ENCODE data around the gene ROBO2.

DNA sequence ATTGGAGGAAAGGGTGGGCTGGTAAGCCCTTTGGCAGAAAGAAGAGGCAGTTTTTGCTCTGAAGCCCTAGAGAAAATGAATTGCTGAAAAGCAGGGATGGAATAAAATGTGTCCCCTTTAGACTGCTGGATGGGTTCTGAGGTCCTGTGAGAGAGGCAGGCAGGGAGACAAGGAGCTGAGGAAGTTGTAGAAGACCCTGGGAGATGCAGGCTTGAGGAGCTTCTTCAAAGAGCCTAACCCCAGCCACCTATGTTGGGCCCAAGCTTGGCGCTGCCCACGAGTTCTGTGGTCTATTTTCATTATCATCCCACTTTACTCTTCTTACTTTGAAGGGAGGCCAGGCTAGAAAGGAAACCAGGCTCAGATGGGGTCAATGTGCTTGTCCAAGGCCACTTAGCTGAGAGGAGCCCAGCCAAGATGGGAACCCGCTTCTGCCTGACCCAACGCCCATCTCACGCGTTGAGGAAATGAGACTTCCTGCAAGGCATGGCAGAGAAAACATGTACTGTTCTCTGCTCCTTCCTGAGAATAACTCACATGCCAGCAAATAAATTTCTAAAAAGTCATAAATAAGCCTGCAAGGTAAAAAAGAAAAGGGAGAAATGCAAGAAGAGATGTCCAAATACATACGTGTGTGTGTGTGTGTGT, 486.2 kb upstream of the PROK2 start:
- PRO-cap: no peak
CAGE:
- cytosol, long polyA plus RNA: no peak
- long polyA plus RNA: no peak
- nucleus, long polyA plus RNA: no peak

GRCh38 chr3:72336871-72337490, 511.3 kb downstream of the SHQ1 start:
- PRO-cap: no peak
CAGE:
- cytosol, long polyA plus RNA: no peak
- long polyA plus RNA: no peak
- nucleus, long polyA plus RNA: no peak

GRCh38 chr3:72373357-72373630, 475.0 kb downstream of the SHQ1 start:
- PRO-cap: no peak
CAGE:
- cytosol, long polyA plus RNA: no peak
- long polyA plus RNA: no peak
- nucleus, long polyA plus RNA: no peak

- PRO-cap: no peak
CAGE:
- cytosol, long polyA plus RNA: no peak
- long polyA plus RNA: no peak
- nucleus, long polyA plus RNA: no peak
Observed at GRCh38 chr3:72386229-72386720, 462.0 kb downstream of the SHQ1 start.

DNA sequence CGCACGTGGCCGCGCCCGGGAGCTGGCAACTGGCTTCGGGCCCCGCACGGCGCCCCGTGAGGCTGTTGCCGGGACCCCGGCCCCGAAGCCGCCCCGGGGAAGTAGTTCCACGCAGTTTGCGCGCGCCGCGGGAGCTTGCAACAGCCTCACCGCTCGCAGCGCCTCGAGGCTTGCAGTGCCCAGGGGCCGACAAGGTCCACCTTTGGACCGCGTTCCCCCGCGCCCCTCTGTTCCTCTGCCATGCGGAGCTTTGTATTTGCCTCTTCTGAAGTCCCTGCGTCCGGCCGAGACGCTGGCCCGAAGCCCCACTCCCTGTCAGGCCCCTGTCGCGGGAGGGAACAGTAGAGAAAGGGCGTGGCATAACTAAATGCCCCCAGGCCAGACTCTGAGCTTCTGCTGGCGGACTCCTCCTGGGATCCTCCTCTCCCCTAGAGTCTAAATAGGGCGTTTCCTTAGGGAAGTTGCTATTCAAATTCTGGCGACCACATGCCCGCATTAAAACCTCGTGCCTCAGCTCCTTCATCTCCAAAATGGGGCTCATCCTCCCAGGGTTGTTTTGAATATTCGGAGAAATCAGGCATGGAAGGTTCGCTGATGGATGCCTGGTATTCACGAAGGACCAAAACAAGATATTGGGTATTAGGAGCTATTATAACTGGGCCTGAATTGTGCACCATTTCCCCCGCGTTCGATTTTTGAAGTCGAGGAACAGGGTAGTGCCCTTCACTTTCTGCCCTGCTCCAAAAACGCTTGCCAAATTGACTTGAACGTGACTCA, 400.7 kb downstream of the SHQ1 start:
- PRO-cap: no peak
CAGE:
- cytosol, long polyA plus RNA: no peak
- long polyA plus RNA: no peak
- nucleus, long polyA plus RNA: no peak

GRCh38 chr3:72492533-72492916, 355.7 kb downstream of the SHQ1 start:
- PRO-cap: no peak
CAGE:
- cytosol, long polyA plus RNA: no peak
- long polyA plus RNA: no peak
- nucleus, long polyA plus RNA: no peak

DNA sequence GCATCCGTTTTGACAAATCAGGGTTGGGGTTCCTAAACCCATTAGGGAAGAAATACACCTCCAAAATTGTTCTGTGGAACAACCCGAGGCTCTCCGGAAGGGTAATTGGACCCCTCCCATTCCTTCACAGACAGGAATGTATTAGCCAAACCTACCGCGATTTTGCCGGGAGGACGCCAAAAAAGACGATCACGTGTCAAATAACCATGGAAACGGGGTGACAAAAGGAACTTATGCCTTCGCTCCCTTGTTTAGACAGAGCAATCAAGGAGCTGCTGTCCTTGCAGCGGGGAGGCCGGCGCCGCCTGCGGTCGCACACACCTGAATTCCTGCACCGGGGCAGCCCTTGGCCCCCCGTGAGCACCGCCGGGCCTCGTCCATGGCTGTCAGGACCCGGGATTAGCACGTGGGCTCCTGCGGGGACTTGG, 193.2 kb downstream of the SHQ1 start:
- PRO-cap: no peak
CAGE:
- cytosol, long polyA plus RNA: no peak
- long polyA plus RNA: no peak
- nucleus, long polyA plus RNA: no peak

DNA sequence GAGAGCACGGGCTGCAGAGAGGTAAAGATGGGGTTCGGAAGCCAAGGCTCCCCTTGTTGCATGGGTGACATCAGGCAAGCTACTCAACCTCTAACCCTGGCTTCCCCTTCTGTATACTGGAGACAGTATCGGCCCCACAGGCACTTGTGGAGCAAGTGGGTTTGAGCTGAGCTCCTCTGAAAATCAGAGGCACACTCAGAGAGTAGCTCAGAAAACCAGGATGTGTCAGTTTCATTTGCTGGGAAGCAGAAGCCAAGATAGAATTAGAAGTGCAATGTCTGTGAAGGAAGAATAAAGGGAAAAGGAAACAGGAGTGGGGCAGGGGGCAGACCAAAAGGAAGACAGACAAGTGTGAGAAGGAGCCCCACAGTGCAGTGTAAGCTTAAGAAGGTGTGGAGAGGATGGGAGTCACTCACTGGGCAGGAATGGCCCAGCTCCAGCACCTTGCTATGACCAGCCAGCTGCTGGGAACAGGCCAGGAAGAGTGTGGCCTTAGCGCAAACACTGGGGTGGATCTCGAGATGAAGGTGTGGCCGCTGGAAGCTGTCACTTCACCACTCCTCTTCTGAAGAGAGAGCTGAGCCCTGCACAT, 108.7 kb downstream of the SHQ1 start:
- PRO-cap: no peak
CAGE:
- cytosol, long polyA plus RNA: no peak
- long polyA plus RNA: no peak
- nucleus, long polyA plus RNA: no peak

GRCh38 chr3:72740060-72741013, 107.9 kb downstream of the SHQ1 start:
- PRO-cap: no peak
CAGE:
- cytosol, long polyA plus RNA: no peak
- long polyA plus RNA: no peak
- nucleus, long polyA plus RNA: no peak

DNA sequence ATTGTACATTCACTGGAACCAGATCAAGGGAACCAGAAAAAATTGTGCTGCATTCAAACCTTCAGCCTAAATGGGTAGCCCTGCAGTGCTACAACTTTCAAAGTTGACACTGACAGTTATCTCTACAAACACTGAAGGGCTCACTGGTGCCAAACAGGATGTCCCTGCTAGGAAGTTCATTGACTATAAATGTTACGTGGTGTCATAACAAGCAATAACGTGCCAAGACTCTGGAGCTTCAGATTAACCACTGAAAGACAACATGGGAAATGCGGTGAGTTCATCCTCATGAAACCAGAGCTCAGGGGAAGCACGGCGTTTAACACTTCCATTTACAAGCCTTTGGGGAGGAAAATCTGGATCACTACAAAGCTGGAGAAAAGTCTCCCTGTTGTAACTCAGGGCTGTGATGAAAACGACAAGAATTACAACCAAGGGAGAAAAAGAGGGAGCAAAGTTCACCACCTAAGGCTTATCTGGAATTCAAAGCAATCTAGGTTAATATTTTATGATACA, 27.1 kb downstream of the SHQ1 start:
- PRO-cap: no peak
CAGE:
- cytosol, long polyA plus RNA: no peak
- long polyA plus RNA: no peak
- nucleus, long polyA plus RNA: no peak

DNA sequence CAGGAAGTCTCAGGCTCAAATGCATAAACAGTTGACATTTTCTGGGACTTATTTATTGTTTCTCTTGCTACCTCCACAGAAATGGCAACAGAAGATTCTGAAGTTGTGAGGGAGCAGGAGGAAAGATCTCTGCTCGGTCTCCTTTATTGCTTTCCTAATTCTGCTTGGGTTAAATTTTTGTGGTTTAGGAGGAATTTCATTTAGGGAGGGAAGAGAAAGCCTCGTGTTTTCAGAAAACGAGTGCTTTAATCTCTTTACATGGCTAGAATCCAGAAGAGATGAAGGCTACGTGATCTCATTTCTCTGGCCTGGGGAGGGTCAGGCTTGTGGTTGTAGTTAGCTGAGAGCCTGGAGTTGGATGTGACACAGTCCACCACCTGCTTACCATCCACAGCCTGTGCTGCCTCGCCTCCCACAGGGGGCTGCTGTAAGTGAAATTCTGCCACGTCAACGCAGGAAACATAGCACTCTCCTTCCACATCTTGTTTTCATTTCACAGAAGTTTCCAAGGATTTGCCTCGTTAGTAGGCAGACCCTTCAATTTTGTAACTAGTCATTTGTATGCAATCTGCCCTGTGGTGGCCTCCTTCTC, 3.2 kb downstream of the GXYLT2 start:
- PRO-cap: no peak
CAGE:
- cytosol, long polyA plus RNA: no peak
- long polyA plus RNA: no peak
- nucleus, long polyA plus RNA: no peak

GRCh38 chr3:72965509-72965854, 31.1 kb upstream of the PPP4R2 start:
- PRO-cap: no peak
CAGE:
- cytosol, long polyA plus RNA: no peak
- long polyA plus RNA: no peak
- nucleus, long polyA plus RNA: no peak

DNA sequence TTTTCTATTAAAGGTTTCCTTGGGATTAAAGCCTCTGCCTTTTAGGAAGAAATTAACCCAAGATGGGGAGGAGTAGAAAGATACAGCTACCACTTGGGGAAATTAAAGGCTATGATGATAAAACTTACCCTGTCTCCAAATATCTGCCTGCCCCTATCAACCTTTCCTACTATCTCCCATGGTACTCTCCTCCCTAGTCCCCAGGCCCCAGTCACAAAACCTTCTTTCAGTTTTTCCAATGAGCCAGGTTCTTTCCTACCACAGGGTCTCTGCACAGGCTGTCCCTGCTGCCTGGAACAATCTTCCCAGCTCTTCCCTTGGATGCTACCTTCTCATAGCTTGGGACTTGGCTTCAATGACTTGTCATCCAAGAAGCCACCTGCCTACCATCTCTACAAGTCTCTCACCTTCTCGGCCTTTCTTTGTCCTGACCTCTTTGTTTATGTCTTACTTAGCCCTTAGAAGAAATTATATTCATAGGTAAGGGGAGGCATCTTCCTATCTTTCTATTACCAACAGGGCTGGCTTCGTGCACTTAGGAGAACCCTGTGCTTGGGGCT, 136.5 kb downstream of the PDZRN3 start:
- PRO-cap: no peak
CAGE:
- cytosol, long polyA plus RNA: no peak
- long polyA plus RNA: no peak
- nucleus, long polyA plus RNA: no peak

DNA sequence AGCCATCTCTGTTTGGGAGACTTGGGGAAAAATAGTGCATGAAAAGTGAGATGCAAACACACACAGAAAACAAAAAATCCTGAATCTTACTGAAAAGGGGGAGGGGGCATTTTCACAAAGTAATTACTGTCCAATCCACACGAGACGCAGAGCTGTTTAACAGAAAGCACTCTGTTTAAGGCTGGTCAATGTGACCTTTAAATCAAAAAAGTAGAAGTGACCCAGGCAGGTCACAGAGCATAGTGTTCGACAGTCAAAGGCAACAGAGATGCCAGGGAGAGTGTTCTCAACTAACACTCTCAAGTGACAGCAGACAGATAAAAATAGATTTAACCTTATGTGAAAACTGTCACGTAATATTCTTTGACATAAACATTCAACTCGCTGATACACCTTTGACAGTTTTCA, 15.6 kb downstream of the PDZRN3 start:
- PRO-cap: no peak
CAGE:
- cytosol, long polyA plus RNA: no peak
- long polyA plus RNA: no peak
- nucleus, long polyA plus RNA: no peak

GRCh38 chr3:73621103-73621912, 3.4 kb downstream of the PDZRN3 start:
- PRO-cap: no peak
CAGE:
- cytosol, long polyA plus RNA: no peak
- long polyA plus RNA: no peak
- nucleus, long polyA plus RNA: no peak

GRCh38 chr3:73625338-73625976, 716 bp upstream of the PDZRN3 start:
- PRO-cap: no peak
CAGE:
- cytosol, long polyA plus RNA: no peak
- long polyA plus RNA: no peak
- nucleus, long polyA plus RNA: no peak

GRCh38 chr3:75453136-75453866, 210.8 kb upstream of the FRG2C start:
- PRO-cap: no peak
CAGE:
- cytosol, long polyA plus RNA: no peak
- long polyA plus RNA: no peak
- nucleus, long polyA plus RNA: no peak

GRCh38 chr3:75502498-75503112, 161.5 kb upstream of the FRG2C start:
- PRO-cap: no peak
CAGE:
- cytosol, long polyA plus RNA: no peak
- long polyA plus RNA: no peak
- nucleus, long polyA plus RNA: no peak

DNA sequence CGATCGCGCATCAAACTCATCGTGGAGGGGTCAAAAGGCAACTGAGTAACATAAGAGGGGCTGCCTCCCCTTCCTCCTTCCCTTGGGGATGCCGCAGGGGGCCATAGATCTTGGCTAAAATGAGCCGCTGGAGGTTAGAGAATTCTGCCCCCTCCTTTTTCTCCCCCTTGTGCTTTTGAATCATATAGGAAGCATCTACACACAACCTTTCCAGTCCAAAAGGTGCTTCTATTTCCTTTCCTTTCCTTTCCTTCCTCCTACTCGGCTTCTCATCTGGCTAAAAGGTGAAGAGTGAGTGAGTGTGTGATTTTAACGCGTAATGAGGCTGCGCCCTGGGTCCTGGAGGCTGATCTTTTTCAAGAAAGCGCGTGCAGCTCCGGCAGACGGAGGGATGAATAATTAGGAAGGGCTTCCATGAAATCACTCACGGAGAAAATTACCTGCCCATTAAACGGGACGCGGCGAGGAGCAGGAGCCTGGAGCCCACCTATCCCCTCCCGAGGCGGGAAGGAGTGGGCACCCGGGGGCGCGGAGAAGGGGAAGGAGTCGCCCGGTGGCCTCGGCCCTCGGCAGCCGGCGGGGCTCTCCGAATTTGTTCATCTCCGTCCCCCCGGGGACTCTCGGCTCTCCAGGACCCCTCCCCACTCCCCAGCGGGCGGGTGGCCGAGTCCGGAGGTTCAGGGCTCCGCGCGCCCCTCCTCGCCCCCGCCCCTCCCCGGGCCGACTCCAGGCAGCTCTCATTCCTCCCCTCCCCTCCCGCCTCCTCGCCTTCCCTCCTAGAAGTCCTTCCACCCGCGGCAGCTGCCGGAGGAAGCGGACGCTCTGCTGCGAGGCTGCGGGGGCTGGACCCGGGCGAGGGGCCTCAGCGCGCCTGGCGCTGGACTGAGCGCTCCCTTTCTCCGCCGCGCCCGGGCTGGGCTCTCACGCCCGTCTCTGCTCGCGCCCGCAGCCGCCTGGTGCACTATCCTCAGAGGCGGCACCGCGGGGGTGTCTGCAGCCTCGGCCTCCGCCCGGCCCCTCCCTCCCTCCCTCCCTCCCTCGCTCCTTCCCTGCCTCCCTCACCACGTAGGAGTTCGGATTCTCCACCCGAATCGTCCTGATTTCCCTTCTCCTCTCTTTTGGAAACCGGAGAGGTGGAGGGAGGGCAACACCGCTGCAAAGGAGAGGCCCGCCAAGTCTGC, at the start of gene ROBO2:
Gene ROBO2 (plus strand): TSS at position 1,065 of the 1,181 bp plus-strand sequence.
- PRO-cap: no peak
CAGE:
- cytosol, long polyA plus RNA: no peak
- long polyA plus RNA: no peak
- nucleus, long polyA plus RNA: no peak

- PRO-cap: no peak
CAGE:
- cytosol, long polyA plus RNA: no peak
- long polyA plus RNA: no peak
- nucleus, long polyA plus RNA: no peak
Observed at GRCh38 chr3:78872036-78872729, 895.6 kb downstream of the ROBO1 start.